ENCODE measurements around a stretch of chr10.

- RRBS, result no CpG with 5 or more reads among the region's 14 CpGs
These were observed 4.7 kb downstream of the NANOS1 start for GRCh38 chr10:119033900-119034854.

DNA sequence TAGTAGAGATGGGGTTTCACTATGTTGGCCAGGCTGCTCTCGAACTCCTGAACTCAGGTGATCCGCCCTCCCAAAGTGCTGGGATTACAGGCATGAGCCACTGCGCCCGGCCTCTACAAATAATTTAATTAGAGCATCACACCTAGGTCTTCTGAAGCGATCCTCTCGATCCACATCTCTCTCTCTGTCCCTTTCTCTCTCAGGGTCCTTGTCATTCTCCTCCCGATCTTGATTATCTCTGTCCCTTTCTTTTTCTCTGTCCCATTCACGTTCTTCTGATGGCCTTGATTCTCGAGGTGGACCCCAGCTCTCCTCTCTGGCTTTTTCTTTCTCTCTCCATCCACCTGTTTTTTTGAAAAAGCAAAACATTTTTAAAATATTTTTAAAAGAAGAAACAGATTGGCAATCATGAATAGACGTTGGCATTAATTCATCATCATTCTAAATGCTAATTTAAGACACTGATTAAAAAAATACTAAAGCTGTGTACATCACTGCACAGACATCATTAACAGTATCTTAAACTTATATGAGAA, 8.7 kb downstream of the NANOS1 start:
- RRBS, result no CpG with 5 or more reads among the region's 10 CpGs

- RRBS, result no CpG with 5 or more reads among the region's 9 CpGs
These were observed 11.6 kb downstream of the NANOS1 start for GRCh38 chr10:119041083-119041593.

- RRBS, result no CpG with 5 or more reads among the region's 21 CpGs
These were observed 22.5 kb downstream of the EIF3A start for GRCh38 chr10:119057741-119058859.

GRCh38 chr10:119211770-119212548, 4.6 kb downstream of the GRK5 start:
- RRBS, result no CpG with 5 or more reads among the region's 11 CpGs

GRCh38 chr10:119233213-119234395, 26.2 kb downstream of the GRK5 start:
- RRBS, result no CpG with 5 or more reads among the region's 10 CpGs

DNA sequence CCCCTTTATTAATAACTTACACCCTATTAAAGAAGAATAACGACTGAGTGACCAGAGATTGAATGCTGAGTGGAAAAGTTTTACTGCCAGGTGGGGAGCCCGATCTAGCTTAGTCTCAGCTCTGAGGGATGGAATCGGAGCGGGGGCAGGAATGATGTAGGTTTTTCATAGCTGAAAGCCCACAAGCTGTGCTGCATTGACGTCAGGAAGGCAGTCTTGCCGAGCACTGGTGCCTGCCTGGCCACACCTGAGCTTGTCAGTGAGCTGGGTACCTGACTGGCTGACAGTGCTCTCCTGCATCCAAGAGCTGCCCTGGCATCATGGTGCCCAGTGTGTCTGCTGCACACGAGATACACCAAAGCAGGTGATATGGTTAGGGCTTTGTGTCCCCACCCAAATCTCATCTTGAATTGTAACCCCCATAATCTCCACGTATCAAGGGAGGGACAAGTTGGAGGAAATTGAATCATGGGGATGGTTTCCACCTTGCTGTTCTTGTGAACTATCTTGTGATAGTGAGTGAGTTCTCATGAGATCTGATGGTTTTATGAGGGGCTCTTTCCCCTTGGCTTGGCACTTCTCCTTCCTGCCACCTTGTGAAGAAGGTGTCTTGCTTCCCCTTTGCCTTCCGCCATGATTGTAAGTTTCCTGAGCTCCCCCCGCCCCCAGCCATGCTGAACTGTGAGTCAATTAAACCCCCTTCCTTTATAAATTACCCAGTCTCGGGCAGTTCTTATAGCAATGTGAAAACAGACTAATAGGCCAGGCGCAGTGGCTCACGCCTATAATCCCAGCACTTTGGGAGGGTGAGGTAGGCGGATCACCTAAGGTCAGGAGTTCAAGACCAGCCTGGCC, 35.1 kb downstream of the GRK5 start:
- RRBS, result no CpG with 5 or more reads among the region's 14 CpGs

DNA sequence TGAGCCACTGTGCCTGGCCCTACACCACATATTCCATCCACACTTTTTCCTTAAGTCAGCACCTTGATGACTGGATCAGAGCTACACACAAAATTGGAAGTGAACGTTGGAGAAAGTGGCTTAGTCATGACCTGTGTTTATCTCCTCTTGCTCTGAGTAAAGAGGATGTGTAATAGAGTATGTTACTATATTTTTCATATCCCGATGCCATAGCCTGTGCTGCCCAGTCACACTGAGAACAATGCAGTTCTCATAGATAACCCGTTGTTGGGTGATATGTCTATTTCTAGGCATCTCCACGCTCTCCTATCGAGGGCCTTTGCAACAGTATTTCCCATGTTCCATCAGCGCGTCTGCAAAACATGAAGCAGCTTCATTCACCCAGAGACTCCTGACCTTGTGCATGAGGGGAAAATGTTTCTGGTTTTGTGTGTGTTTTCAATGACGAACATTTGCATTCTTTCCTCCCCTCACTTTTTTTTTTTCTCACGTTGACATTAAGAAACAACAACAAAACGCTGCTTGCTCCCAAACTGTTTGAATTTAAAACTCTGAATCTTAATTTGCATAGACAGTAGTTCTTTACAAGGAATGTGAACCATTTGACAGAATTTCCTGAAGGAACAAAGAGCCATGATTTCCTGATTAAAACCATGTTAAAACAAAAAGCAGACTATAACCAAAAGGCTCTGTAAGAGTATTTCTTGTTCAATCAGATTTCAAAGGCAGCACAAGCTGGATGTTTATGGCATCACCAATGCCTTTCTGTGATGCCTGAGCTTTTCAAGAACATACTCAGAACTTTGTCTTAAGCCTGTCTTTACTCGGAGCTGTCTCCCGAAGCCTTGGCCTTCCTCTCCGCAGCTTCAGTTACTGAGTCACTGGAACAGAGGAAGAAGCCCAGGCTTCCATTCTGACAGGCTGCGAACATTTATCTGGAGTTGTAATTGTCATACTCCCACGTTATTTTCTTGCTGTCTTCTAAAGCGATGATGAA, 43.6 kb downstream of the GRK5 start:
- RRBS, result no CpG with 5 or more reads among the region's 16 CpGs

DNA sequence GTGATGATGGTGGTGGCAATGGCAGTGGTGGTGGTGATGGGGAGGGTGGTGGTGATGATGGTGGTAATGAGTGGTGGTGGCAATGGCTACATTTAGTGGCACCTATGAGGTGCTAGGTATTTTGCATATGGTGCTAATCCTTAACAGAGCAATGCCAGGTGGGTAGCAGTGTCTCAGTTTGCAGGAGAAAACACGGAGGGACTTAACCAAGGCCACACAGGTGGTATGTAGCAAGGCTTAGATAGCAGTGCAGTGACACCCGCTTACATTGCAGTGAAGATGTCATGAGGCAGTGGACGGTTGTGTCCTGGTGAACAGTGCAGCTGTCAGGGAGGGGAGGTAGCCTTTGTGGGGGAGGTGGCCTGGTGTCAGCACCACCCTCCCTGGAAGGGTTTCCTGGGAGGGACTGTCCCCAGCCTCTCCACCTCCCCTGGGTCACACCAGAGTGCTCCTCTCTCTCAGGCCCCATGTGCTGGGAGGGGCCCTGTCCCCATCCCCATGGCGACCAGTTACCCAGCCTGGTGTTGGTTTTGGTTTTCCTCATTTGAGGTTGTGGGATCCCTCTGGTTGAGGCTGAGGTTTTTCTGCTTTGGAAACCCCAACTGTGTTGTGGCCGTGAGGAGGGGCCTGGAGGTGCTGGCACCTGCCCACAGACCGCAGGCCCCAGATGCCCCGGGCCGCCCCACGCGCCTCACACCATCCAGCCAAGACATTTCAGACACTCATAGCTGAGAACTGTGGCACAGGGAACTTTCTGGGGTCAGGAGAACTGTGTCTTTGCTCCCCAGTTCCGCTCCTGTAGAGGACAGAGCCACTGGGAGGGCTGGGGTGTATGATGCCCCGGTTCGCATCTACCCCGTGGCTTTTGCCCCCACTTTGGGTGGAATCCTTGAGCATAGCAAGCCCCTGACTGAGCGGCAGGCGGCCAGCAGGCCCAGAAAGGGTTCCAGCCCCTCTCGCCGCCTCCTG, 106.2 kb downstream of the GRK5 start:
- RRBS, result no CpG with 5 or more reads among the region's 18 CpGs

- RRBS, result no CpG with 5 or more reads among the region's 5 CpGs
These were observed 136.1 kb downstream of the RGS10 start for GRCh38 chr10:119406339-119406953.

DNA sequence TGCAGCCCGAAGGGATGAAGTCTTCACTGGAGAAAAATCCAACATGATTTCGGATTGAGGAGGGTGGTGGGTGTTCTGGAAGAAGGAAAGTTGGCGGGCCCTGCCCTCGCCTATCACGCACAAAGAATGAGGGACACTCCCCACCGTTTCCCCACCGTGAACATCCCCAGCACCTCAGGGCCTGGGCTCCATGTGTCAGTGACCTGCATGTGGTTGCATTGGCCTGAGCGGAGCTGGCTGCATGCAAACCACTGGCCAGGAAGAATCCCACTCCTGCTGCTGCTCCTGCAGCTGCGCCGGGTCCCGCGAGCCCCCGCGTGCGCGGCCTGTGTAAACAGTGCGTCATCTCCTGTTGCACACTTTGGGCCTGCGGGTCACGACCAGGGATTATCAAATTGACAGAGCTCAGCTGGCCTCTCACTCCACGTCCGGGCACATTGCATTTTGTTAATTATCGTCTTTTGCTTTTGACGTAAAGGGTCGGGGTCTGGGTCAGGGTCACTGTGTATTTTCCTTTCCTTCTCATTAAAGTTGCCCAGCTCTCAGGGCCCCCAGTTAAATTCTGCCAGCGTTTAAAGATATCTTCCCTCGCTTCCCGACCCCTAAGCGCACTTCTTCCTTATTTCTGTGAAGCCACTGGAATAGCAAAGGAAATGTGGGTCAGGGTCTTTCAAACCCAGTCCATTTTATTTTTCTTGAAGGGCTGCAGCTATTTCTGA, 132.6 kb downstream of the RGS10 start:
- RRBS, result no CpG with 5 or more reads among the region's 28 CpGs

DNA sequence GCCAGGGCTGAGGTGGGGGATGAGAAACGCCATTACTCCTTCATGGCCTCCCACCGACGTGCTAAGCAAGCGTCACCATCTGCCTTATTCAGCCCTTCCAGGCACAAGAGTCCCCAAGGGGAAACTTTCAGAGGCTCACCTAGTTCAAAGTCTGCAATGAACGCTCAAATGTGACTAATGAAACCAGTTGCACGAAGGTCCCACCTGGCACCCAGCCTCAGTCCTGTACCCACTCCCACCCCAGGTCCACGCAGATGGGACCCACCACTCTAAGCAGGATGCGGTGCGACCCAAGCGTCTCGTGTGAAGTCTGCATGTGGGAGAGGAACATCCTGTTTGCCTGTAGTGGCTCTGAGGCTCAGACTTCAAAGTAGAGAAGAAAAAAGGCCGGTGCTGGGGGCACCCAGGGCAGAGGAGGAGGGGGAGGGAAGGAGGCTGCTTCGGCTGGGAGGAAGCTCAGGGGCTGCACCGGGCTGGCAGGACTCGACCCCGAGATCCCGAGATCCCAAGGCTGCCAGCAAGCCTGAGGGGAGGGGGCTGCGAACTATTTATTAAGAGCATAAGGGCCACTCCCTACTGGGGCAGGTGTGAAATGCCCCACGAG, 40.2 kb downstream of the RGS10 start:
- RRBS, result 89% methylated on average over 3 of the region's 19 CpGs

GRCh38 chr10:119573878-119574662, 22.7 kb downstream of the TIAL1 start:
- RRBS, result no CpG with 5 or more reads among the region's 3 CpGs

- RRBS, result no CpG with 5 or more reads among the region's 14 CpGs
These were observed 25.5 kb downstream of the BAG3 start for GRCh38 chr10:119676252-119677480.

- RRBS, result no CpG with 5 or more reads among the region's 10 CpGs
These were observed 21.4 kb upstream of the INPP5F start for GRCh38 chr10:119704367-119705026.

- RRBS, result no CpG with 5 or more reads among the region's 11 CpGs
These were observed 45.9 kb downstream of the MCMBP start for GRCh38 chr10:119826368-119827443.

DNA sequence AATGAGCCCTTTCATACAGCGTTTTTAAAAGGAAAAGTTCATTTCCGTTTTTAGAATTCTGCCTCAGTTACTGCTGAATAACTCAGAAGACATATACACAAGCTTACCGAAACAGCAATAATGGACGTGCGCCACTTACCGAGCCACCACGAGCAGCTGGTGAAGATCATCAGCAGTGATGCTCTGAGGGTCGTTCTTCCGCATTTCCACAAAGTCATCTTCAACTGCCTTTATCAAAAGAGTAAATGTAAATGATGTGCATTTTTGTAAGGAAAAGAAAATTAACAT, 40.8 kb downstream of the MCMBP start:
- RRBS, result no CpG with 5 or more reads among the region's 9 CpGs

DNA sequence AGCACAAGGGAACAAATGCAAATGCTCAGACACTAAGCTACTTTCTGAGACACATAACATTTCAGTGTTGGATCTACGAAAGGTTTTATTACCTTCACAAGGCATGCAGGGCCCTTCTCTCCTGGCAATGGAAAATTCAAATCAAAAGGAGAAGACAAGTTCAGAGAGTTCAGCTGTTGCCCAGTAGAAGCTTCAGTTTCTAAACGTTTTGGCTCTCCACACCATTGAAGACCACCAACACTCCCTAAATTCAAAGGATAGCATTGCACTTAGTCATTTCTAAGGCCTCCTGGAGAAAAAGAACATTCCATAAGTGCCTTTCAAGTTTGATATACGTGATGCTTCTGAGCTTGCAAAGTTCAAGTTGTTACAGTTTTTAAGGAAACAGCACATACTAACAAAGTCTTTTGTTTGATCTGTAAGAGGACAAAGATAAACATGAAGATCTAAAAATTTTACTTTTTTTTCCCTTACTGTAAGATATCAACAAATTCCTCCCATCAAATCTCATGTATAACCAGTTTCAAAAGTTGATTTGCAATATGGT, 23.2 kb downstream of the MCMBP start:
- RRBS, result no CpG with 5 or more reads among the region's 3 CpGs

DNA sequence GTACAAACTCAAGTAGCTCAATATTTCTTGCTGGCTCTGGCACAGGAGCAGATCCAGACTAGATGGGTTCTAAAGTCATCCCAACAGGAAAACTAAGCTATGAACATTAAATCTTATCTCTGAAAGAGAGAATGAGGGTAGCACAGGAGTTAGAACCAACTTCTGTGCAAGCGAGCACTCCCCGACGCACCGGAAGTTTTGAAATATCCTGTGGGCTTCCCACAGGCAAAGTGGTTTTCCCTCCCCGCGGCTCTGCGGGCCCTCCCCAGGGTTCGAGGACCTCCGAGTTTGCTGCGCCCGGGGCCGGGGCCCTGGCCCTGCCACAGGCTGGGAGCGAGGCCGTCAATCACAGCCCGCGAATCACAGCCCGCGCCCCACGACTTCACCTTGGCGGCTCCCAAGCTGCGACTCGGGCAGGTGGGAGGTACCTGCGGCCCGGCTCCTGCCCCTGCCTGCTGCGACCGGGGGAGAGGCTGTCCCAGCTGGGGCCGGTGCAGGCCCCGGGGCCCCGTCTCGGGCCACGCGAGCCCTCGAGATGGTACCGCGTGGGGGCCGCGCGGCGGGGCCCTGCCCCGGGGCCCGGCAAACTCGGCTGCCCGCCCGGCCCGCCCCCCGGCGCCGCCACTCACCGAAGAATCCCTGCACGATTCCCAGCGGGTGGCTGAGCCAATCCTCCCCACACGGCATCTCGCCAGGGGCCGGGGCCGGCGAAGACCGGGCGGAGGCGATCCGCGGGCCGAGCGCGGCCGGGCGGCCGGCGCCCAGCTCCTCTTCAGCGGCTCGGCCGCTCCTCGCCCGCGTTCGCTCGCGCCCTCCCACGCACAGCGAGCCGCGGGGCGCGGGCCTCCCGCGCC, 518 bp downstream of the MCMBP start:
- RRBS, result under 1% methylated on average over 26 of the region's 85 CpGs

DNA sequence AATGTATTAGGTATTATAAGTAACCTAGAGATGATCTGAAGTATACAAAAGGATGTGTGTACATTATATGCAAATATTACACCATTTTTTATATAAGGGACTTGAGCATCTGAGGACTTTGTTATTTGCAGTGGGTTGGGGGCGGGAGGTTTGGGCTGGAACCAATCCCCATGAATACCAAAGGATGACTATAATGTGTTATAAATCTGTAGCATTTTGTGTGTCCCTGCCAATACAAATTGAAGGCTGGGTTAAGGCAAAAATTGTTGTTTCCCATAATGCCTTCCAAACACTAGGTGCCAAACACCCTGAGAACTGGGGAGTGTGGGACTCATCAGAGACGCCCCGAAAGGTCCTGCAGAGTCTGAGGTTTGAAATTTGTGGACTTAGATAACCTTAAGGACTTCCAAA, 150.2 kb upstream of the PLPP4 start:
- RRBS, result no CpG with 5 or more reads among the region's 3 CpGs